Melanocyte of skin (primary cell): ENCODE results near the gene TNFAIP2.

DNA sequence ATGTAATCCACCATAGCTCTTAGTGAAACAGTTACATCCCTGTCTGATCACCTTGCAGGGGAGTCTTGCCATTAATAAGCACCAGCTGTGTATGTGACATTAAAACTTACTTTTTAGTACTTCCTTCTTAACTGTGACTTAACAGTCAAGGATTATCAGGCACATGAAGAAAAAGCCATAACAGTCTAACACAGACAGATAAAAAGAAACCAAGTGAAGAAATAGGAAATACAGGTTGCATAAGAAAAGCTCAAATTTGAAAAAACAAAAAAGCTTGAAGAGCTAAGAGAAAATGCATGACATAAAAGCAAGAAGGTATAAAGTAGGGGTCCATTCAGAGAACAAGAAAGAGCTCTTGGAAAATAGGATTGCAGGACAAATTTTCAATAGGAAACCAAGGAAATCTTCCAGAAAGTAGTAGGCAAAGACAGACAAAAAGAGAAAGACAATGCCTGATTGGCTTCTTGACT is 53.7 kb downstream of the RCOR1 start:
- CAGE, long polyA plus RNA, 2 experiments = no peak in any of the 2 experiments

DNA sequence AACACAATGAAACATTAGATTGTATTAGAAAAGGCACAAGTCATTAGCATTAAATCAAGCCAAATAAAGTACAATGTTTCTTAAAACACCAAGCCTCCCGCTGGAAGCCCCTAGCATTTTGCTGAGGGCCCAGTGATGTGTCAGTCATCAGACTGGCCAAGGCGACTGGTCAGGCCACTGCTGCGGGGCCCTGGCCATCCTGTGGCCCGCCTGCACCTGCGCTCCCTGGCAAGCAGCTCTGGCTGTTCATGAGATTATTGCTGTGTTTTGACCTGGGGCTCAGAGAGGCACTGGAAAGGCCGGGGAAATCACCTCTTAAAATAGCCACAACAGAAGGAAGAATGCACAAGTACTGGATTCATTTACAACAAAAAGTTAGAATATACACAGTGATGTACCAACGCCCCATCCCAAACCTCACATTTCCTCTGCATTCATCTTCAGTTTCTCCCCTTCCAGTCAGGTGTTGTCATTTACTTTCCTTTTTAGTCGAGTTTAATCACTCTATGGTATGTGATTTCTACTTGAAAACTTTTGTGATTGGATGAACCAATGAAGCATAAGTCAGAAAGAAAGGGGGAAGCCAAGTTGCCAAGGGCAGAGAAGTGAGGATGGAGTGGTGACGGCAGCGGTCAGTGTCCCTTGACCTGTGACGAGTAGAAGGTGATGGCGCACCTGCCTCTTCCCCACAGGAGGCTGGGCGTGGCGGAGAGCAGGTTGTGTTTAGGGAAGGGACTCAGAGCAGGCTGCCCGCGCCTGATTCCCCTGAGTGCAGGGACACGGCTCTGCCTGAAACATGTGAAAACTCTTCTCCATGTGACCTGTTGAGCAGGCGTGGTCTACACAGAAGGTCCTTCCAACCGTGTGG is 23.9 kb upstream of the AMN start:
- CAGE, long polyA plus RNA, 2 experiments = no peak in any of the 2 experiments

DNA sequence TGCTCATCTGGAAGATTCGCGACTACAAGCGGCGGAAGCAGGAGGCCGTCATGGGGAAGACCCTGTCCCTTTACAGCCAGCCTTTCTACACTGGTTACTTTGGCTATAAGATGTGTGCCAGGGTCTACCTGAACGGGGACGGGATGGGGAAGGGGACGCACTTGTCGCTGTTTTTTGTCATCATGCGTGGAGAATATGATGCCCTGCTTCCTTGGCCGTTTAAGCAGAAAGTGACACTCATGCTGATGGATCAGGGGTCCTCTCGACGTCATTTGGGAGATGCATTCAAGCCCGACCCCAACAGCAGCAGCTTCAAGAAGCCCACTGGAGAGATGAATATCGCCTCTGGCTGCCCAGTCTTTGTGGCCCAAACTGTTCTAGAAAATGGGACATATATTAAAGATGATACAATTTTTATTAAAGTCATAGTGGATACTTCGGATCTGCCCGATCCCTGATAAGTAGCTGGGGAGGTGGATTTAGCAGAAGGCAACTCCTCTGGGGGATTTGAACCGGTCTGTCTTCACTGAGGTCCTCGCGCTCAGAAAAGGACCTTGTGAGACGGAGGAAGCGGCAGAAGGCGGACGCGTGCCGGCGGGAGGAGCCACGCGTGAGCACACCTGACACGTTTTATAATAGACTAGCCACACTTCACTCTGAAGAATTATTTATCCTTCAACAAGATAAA is 17.0 kb upstream of the AMN start:
- CAGE, long polyA plus RNA, 2 experiments = no peak in any of the 2 experiments

DNA sequence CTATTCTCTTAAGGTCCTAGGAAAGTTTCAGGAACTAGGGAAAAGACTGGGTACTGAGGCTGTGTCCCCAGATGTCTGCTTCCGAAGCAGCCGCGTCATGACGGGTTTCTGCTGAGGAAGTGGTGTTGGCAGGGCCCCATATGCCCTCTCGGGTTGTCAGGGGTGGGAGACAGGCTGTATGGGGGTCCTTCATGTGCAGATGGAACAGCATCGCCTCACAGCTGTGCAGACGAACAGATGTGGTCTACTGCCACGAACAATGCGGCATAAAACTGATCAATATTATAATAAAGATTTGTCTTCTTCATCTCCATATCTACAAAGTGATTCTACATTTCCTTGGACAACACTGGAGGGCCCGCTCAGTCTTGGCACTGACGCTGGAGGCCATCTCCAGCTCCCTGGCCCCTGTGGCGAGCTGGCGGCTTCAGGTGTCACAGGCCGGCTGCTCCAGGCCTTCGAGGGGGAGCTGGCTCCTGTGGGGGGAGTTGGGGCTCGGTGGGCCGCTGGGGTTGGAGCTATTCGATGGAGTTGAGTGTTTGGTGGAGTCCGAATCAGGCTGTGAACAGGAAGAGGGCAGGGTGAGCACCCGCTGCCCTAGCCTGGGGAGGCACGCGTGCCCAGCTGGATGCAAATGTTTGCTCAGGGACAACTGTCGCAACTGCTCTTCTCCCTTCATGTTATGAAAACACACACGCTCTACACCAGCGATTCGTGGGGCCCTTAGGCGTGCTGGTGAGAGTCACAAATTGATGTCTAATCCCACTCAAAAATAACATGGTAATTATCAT is 11.0 kb downstream of the AMN start:
- CAGE, long polyA plus RNA, 2 experiments = no peak in any of the 2 experiments

DNA sequence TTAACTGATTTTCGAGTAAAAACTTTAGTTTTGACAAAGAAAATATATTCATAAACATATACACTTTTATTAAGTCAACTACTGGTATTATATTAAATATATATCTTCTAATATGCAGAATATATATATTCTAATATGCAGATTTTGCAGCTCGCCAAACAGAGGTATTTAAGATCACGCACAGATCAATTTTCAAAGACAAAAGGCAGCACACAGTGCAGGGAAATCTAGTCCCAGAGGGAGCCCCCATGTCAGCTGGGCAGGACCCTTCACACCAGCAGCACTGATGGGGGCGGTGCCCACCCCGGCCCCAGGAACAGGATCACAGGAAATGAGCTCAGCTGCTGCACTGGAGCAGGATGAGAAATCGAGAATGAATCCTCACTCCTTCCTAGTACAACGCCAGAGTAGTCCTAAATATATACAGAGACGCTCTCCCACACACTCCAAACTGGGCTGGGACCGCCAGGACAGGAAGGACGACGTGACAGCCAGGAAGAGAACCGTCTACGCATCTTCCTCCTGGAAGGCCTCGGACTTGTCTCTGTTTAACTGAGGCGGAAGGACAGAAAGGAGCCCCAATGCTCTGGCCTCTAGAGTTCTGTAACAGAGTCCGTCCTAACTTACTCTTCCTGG is 33.6 kb downstream of the CDC42BPB start:
- CAGE, long polyA plus RNA, 2 experiments = no peak in any of the 2 experiments

DNA sequence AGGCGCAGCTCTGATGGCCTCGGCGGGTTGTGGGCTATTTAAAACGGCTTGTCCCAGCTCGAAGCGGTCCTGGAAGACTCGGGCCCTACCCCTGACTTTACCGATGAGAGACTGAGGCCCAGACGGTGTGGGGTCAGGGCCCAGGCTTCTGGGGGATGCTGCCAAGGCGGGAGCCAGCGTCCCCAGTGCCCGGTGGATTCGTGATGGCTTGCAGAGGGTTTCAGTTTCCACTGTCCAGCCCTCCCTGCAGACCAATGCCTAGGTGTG is 654 bp upstream of the CDC42BPB start:
- CAGE, long polyA plus RNA, 2 experiments = no peak in any of the 2 experiments

GRCh38 chr14:103098984-103099966 is 4.8 kb downstream of the EXOC3L4 start:
- CAGE, long polyA plus RNA, 2 experiments = no peak in any of the 2 experiments

GRCh38 chr14:103110553-103111472 is 12.4 kb upstream of the TNFAIP2 start:
- CAGE, long polyA plus RNA, 2 experiments = no peak in any of the 2 experiments

DNA sequence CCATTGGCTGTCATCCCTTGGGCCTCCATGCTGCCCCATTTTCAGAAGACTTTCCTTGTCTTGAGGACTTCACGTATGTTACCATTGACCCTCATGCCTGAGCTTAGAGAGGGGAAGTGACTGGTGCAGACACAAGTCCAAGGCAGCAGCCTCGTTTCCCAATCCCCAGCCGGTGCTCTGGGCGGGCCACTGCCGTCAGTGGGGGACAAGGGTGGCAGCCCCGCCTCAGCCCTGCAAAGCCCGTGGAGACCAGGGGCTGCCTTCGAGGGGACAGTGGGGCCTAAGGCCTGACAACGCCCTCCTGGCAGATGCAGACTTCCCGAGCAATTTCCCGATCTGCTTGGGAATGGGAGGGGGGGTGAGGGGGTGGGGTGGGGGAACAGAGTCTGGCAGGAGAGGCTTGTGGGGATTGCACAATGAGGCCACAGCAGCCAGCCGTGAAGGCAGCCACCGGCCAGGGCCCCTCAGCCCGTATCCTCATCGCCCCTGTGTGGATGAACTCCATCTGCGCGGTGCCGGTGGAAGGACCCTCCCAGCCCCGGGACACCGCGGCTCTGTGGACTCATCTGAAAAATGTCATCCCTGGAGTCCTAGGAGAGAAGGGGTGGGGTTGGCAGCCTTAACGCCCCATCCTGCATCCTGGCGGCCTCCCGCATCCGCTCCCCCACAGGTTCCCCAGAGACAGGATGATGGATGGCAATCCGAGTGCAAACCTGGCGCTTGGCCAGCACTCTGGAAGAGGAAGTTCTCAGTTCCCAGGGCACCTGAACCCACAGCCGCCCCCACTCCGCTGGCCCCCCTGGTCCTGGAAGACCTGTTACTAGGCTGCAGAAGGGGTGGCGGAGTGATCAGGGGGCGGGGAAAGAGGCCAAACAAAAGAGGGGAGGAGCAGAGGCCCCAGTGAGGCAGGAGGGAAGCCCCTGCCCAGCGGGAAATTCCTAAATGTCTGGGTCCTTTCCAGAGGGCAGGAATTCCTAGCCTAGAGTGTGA is 1.4 kb upstream of the TNFAIP2 start:
- CAGE, long polyA plus RNA, 2 experiments = no peak in any of the 2 experiments

- CAGE, long polyA plus RNA, 2 experiments = no peak in any of the 2 experiments
These were observed at the start of gene TNFAIP2 for GRCh38 chr14:103122517-103123648. TNFAIP2 (plus strand) TSS chr14:103123461.

- CAGE, long polyA plus RNA, 2 experiments = no peak in any of the 2 experiments
These were observed 14.6 kb downstream of the TNFAIP2 start for GRCh38 chr14:103137693-103138431.

GRCh38 chr14:103198505-103199166 is 75.4 kb downstream of the TNFAIP2 start:
- CAGE, long polyA plus RNA, 2 experiments = no peak in any of the 2 experiments

DNA sequence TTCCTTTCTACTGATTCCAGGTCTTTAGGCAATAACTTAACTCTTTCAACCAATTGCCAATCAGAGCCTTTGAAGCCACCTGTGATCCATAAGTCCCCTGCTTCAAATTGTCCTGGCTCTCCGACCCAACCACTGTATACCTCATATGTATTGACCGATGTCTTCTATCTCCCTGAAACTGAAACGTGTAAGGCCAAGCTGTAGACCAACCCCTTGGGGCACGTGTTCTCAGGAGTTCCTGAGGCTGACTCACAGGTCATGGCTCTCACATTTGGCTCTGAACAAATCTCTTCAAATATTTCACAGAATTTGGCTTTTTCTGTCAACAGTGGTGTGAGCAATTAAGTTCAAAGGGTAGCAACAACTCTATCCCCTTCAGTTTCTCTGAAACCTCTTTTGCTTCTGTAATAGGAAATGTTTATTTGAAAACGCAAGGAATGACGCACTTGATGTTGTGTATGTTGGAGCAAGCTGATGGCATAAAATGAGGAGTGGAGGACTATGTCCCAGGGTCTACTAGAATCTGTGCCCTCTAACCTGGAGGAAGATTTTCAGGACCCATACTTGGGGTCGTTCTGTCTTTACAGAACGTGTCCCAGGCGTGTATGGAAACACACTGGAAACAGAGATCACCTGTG is 49.1 kb upstream of the EIF5 start:
- CAGE, long polyA plus RNA, 2 experiments = no peak in any of the 2 experiments

DNA sequence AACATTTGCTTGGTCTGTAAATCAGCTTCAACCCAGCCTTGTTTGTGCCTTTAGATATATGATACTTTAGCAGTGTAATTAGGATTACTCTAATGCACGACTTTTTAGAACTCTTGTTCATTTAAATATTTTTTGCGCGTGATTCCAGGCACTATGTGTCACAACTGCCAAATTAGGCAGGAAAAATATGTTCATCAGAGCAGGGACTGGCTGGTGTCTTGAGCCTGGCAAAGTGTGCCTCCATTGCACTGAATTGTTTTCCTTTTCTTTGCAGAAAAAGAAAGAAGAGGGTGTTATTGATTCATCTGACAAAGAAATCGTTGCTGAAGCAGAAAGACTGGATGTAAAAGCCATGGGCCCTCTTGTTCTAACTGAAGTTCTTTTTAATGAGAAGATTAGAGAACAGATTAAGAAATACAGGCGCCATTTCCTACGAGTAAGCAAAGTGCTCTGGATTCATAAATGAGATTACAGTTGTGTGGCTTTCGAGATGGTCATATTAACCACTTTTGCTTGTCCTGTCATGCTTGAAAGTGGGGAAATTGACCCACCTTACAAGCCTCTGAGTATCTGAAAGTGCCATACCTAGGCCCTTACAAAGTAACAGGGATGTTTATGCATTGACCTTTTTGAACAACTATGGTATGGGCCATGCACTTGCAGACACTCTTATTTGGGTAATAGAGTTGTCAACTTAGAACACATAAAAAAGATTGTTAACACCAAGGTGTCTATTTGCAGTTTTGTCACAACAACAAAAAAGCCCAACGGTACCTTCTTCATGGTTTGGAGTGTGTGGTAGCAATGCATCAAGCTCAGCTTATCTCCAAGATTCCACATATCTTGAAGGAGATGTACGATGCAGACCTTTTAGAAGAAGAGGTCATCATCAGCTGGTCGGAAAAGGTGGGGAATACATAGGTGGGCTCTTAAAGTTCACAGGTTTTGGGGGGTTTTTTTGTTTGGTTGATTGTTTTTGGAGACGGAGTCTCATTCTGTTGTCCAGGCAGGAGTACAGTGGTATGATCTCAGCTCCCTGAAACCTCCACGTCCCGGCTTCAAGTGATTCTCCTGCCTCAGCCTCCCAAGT is 5.2 kb downstream of the EIF5 start:
- CAGE, long polyA plus RNA, 2 experiments = no peak in any of the 2 experiments

- CAGE, long polyA plus RNA, 2 experiments = no peak in any of the 2 experiments
These were observed 2.0 kb downstream of the MARK3 start for GRCh38 chr14:103387217-103387527.

GRCh38 chr14:103525057-103525895 is 2.6 kb upstream of the CKB start:
- CAGE, long polyA plus RNA, 2 experiments = no peak in any of the 2 experiments

DNA sequence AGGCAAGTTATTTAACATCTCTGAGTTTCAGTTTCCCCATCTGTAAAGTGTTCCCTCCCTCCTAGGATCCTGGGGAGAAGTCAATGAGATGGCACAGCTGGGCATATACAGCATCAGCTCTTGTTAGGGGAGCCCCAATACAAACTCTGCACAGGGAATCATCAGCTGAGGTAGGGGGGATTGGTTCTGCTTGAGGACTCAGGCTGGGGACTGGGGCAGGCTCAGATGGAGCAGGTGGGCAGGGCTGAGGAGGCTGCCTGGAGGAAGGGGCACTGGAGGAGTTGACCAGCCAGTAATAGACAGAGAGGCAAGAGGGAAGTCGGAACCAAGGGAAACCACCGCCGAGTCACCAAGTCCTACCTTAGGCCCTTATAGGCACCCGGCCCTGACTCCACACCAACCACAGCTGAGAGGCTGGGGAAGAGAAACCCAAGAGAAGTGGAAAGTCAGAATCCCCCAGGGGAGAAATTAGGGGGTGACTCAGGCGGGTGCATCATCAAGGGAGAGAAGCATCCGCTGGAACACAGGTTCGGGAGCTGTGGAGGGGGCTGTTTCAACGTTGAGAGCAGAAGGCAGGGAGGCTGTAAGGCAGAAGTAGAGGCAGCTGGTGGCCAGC is 1.7 kb upstream of the TRMT61A start:
- CAGE, long polyA plus RNA, 2 experiments = no peak in any of the 2 experiments

GRCh38 chr14:103556345-103556670 is 6.1 kb downstream of the BAG5 start:
- CAGE, long polyA plus RNA, 2 experiments = no peak in any of the 2 experiments

DNA sequence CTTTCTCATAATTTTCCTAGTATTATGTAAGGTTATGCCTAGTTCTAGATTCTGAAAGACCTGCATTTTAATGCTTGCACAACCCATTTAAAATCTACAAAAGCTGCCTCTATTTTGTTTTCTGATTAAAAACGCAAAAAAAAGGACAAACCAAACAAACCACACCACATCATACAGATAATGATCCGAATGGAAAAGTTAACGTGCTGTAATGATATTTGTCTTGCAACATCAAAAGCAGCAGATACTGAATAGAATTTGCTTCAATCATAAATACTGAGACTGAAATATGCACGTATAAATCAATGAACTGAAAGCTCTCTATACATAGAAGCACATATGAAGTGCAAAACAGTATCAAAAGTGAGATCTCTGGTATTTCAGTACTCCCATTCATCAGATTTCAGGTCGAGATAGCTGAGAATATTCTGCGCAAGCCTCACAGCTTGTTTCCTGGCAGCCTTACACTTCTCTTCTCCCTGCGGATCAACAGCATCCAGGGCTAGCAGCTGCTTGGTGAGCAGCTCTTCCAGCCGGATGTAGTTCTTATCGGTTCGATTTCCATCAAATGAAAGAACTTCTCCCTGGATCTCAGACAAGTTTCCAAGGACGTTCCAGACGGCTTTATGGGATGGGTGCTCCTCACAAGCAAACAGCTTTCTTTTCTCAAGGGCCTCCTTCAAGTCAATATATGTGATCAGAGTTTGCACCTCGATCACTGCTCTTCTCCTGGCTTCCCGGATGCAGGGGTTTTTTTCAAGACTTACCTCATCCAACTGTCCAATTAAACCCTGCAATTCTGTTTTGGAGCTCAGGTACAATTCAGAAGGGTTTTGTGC is 2.8 kb downstream of the BAG5 start:
- CAGE, long polyA plus RNA, 2 experiments = no peak in any of the 2 experiments

DNA sequence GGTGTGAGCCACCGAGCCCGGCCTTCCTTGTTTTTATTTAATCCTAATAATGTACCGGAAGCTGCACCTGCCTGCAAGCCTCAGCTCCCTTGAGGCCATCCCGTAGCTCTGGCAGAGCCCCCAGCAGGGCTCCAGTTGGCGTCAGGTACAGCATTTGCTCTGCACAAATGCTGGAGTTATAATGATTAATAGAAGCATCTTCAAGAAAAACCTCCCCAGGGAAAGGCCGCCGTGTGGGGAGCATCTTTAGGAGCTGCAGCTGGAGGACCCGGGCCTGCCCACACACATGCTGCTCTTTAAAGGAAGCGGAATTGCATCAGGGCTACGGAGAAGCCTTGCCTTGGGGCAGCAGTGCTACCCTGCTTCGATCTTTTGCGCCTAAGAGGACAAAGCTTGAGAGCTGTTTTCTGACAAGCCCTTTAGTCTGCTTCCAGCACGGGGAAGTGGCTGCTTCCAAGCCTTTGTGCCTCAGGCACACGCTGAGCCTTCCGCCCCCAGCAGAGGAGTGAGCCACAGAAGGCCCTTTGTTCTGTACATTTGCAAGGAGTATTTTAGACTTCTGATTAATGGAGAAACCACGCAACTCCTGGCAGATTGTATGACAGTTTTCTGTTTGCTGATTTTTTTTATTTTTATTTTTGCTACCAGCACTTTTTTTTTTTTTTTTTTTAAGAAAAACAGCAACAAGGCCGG is 31.5 kb downstream of the COA8 start:
- CAGE, long polyA plus RNA, 2 experiments = no peak in any of the 2 experiments